Cerebral cortex (tissue), 2 donors: Measurements from ENCODE around the genes NDUFS6 and ICE1.

DNA sequence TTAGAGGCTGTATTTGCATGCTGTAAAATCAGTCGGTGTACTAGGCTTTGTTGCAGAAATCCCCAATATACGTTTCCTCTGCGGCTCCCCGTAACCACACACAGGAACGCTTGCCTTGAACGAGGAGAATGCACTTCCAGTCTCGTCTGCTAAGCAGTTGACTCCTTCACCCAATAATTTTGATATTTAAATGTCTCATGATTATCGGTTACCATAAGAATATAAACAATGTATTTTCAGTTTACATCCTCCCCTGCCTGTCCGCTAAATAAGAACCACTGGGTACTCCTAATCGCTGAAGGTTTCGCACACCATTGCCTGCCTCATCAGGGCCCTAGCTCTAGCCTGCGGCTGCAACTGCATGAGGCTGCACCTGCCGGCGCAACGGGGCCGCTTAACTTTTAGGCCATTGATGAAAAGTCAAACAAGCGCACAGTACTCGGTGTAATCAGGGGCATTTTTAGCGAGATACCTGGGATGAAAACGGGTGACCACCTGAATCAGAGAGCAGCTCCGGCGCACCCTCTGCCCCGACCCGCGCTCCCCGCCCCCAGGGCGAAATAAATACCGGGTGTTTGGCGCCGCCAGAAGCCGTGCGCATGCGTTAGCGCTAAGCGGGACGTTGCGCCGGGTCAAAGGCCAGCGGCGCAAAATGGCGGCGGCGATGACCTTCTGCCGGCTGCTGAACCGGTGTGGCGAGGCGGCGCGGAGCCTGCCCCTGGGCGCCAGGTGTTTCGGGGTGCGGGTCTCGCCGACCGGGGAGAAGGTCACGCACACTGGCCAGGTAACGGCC, at the start of gene NDUFS6:
NDUFS6 (plus strand) TSS at position 642 of the 793 bp plus-strand sequence.
- PRO-cap, 2 experiments: peak in 1 of 2 experiments; most common plus-strand start position 650 of the sequence (in 1); most common minus-strand start position 537 of the sequence (in 1)

DNA sequence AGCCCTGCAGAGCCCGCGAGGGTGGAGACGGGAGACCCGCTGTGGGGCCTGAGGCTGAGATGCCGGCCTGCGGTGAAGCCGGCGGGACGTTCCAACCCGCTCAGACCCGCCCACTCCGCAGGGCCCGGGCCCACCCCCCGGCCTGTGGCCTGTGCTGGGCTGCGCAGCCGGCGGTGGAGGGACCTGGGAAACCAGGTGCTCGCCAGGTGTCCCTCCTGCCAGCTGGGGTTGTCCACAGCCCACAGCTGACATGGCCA, 48.9 kb upstream of the IRX4 start:
- PRO-cap, 2 experiments: peak in 1 of 2 experiments; most common plus-strand start position 152 of the sequence (in 1); most common minus-strand start position 88 of the sequence (in 1)

DNA sequence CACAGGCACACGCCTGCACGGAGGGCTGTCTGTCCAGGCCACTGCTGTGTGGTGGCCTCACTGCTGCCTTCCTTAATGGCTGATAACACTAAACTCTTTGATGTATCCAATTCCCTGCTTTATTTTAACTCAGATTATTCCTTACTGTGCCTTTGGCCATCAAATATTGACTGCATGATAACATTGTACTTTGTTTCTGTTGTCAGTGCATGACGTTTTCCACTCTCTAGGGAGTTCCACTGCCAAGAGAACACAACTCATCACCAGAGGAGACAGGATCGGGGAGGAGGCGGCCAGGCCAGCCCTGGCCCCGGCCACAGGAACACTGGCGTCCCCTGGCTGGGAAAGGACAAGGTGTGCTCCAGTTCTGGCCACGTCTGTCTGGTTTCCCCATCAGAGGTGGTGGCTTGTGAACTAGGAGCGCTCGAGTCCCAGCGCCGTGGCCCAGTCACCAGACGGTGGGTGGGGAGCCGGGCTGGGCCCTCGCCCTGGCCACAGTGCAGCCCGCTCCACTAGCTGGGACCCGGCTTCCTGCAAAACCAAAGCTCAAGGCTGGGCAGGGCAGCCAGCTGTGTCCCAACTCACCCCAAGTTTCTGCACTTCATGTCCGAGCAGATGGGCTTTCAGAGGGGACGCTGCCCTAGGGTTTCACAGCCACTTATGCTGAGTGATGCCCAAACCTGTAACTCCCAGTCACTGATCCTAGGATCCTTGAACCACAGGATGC, 211.9 kb upstream of the IRX4 start:
- PRO-cap, 2 experiments: no peak in any of the 2 experiments

DNA sequence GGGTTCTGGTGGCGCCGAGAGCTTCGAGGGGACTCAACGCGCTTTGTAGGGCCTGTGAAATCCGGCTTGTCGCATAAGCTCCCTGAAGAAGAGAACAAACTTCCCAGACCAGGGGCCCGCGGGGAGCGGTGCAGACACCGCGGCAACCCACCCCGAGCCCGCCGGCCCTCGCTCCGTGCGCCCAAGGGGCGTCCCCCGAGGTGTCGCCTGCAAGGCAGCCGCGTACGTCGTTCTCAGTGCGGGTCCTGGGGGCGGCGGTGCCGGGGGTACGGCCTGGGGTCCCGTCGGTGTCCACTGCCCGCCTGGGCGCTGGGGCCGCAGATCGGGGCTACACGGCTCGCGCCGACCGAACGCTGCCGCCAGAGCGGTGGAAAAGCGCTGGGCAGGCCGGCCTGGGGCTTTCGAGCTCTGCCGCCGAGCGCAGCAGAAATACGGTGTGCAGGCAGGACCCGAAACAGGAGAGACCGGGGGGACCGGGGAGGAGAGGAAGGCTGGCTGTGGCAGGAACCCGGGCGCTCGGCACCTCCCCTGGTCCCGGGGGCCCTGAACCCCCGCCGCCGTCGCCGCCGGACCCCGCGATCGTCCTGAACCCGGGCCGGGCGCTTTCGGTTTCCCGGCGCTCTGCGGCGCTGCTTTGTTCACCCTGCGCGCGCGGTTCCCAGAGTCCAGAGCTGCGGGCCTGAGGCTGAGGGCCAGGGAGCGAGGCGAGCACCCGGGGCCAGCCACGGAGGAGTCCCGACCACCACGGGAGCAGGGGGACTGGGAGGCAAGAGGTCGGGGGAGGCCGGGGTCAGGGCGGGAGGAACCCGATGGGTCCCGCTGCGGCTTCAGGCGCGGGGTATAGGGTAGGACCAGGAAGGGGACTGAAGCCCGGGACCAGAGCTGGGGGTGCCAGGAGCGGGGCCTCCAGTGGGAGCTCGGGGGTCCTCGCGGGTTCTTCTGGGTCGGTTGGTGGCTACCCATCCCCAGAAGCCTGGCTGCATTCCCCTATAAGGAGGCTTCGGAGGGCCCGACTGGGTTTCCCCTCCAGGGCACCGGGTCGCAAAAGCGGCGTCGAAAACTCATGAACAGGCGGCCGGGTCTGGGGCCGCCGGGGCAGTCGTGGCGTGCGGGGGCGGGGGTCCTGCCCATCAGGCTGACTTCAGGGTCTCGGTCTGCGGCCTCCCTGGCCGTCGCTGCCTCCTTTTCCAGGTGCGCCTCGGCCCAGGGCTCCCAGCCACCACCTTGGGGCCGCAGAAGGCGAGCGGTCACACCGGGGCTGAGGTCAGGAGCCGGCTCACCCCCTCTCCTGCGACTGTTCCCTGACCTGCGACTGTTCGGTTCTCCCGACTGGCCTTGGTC, 11.9 kb downstream of the IRX2 start:
- PRO-cap, 2 experiments: no peak in any of the 2 experiments

DNA sequence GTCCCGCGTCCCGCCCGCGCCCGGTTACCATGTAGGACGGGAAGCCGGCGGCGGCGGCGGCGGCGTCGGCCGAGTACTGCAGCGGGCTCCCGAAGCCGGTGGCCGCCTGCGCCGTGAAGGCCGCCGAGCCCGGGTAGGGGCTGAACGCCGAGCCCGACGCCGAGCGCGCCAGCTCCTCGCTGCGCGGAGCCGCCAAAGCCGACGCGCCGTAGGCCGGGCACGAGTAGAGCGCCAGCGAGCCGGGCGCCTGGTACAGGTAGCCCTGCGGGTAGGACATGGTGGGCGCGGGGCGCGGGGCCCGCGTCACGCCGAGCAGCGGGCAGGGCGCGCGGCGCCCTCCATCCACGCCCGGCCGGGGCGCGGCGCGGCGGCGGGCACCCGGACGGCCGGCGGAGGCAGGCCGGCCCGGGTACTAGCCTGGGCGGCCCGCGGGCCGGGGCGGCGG, 318 bp downstream of the IRX2 start:
- PRO-cap, 2 experiments: no peak in any of the 2 experiments

- PRO-cap, 2 experiments: no peak in any of the 2 experiments
Measured at GRCh38 chr5:5124510-5124784, 15.7 kb upstream of the ADAMTS16 start.

DNA sequence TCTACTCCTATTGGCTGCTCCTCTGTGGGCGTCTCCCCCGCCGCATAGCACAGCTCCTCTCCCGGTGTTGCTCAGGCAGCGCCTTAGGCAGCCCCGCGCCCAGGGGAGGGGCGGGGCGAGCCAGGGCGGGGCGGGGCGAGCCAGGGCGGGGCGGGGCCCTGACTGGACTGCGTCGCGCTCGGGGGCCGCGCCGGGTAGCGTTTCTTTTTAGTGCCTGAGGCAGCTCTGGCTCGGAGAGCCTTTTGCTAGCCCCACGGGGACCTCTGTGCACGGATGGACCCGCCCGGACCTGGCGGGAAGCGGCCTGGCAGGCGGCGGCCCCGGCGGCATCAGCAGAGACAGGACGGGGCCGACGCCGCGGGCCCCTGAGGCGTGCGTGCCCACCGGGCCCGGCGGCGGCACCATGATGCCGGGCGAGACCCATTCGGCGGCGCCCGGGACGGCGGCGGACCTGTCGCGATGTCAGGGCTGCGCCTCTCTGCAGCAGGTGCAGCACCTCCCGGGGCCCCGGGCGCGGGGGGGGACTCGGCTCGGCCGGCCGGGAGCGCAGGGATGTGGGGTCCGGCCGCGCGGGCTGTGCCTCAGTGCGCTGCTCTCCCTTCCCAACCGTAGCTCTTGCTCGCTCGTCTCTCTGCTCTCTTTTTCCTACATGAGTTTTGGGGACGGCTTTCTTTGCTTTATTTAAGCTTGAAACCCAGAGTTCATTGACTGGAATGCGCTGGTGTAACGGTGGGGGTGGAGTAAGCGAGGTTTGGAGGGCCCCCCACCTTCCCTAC, at the start of gene ICE1:
ICE1 (plus strand) TSS at position 165 of the 776 bp plus-strand sequence.
- PRO-cap, 2 experiments: peak in 1 of 2 experiments; most common plus-strand start position 165 of the sequence (in 1)

DNA sequence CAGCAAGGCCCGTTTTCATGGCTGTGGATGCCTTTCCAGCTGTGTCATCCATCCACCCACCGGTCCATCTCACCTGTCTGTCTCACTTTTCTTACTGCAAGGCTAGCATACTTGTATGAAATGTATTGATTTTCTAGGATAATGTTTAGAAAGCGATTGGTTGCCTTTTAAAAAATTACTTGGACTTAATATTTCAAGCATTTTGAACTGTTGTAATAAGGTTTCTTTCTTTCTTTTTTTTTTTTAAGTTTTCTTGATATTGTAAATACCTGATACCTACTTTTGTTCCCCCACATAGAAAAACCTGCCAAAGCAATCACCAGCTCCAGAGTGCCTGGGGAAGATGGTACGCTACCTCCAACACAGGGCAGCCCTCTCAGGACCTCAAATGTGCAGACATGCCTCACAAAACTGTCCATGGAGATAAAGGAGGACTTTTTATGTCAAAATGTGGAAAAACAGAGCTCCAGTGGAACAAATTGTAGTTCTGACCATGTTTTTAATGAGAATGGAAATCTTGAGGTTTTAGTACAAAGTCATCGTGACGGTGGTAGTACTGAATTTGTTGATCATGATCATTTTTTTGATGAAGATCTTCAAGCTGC, 34.7 kb downstream of the ICE1 start:
- PRO-cap, 2 experiments: no peak in any of the 2 experiments

GRCh38 chr5:5532810-5533161, 110.3 kb downstream of the ICE1 start:
- PRO-cap, 2 experiments: no peak in any of the 2 experiments

GRCh38 chr5:5794889-5795601, 372.6 kb downstream of the ICE1 start:
- PRO-cap, 2 experiments: no peak in any of the 2 experiments

DNA sequence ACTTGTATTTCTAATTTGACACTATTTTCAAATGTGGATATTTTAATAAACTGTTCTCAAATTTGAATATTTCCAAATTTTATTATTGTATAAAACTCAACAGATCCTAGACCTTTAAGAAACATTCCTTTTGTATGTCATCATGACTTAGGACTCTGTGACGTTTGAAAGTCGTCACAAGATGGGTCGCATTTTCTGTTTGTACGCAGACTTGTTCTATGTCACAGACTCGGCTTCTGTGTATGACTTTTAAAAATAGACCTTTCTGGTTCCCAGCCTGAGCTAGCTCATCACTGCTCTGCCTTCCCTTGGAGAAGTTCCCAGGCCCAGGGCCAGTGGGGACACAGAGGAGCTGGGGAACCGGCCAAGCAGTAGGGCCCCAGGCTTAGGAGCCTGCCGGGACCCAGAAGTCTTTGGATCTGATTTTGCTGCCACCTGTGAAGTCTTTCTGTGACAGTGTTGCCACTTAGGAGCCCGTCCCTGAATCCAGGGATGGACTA, 18.3 kb upstream of the UBE2QL1 start:
- PRO-cap, 2 experiments: no peak in any of the 2 experiments

DNA sequence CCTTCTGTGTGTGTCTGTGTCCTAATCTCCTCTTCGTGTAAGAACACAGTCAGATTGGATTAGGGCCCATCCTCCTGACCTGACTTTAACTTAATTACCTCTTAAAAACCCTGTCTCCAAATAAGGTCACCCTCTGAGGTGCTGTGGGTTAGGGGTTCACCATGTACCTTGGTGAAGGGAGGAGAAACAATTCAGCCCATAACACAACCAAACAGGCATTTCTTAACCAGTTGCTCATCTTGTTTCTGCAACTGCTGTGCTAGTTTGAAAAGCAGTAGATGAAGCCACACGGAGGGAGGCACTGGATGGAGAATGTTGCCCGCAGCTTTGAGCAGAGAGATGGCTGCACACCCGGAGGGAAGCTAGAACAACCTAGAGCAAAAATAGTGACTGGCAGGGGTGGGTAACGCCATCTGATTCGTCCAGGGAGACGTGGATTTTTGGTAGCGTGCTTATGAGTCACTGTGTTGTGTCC, 5.7 kb downstream of the UBE2QL1 start:
- PRO-cap, 2 experiments: no peak in any of the 2 experiments

GRCh38 chr5:6492179-6492808, 43.6 kb downstream of the UBE2QL1 start:
- PRO-cap, 2 experiments: no peak in any of the 2 experiments

DNA sequence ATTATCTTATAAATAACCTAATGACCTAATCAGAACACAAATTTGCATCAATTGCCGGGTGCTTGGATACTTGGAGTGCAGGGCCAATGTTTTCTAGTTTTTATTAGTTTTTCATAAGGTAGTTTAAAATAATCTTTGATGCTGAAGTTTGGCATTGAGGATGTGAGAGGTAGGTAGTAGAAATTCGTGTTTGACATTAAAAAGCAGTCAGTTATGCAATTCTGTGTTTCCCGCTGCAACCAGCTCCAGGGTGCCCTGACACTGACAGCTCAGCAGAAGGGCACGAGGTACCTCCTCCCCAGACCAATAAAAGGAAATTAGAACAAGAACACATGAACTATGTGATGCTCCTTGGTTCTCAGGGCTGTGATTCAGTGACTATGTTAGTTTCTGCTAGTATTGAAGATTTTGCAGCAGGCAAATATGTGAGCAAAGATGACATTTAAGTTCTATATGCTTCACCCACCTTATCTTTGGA, 40.3 kb downstream of the NSUN2 start:
- PRO-cap, 2 experiments: no peak in any of the 2 experiments

- PRO-cap, 2 experiments: no peak in any of the 2 experiments
Measured at GRCh38 chr5:6609382-6610184, 23.3 kb downstream of the NSUN2 start.

- PRO-cap, 2 experiments: peak in 1 of 2 experiments; most common plus-strand start chr5:6732805 (in 1)
Measured at GRCh38 chr5:6732449-6733432, 19.5 kb downstream of the TENT4A start.

DNA sequence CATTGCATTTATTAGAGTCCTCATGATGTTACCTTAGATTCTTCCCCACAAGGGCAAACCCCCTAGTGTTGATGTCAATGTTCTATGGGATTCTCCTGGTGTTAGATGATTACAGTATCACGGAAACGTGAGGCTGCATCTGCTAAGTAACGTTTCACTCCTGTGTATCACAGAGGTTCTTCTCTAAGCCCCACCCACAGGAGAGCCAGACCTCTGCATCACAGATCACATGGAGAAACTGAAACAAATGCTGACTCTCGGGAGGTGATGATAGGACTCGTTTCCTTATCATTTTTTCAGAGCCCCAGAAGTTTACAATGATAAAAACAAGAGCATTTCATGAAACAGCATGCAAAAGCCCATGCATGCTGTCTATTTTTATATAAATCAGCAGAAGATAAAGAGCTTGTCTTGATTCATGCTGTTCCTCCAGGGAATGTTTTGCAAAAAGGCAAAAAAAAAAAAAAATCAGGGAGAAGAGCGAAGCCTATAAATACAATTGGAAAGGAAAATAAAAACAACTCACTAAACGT, 114.6 kb downstream of the TENT4A start:
- PRO-cap, 2 experiments: no peak in any of the 2 experiments

DNA sequence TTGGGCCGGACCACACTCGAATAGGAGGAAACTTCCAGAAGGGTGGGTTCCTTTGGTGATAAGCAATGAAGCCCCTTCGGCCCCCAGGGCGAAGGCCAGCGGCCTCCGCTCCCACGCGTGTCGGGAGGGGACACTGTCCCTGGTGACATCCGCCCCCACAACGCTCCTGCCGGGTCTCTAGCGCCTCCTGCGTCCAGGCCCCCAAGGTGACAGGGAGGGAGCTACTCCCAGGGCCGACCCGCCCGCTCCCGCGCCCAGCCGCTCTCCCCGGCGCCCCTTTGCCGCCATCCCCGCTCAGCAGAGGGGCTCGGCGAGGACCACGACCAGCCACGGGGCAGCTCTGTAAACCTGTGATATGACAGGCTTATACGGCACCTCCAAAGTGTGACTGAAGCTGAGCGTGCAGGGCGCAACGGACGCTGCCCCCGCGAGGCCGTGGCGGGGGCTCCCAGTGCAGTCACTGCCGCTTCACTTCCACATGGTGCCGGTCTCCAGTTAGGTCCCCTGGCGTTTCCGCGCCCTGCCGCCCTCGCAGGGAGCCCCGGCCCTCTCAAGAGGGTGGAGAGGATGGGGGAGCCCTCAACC, 1.0 kb upstream of the ADCY2 start:
- PRO-cap, 2 experiments: peak in 1 of 2 experiments; most common plus-strand start position 477 of the sequence (in 1)

DNA sequence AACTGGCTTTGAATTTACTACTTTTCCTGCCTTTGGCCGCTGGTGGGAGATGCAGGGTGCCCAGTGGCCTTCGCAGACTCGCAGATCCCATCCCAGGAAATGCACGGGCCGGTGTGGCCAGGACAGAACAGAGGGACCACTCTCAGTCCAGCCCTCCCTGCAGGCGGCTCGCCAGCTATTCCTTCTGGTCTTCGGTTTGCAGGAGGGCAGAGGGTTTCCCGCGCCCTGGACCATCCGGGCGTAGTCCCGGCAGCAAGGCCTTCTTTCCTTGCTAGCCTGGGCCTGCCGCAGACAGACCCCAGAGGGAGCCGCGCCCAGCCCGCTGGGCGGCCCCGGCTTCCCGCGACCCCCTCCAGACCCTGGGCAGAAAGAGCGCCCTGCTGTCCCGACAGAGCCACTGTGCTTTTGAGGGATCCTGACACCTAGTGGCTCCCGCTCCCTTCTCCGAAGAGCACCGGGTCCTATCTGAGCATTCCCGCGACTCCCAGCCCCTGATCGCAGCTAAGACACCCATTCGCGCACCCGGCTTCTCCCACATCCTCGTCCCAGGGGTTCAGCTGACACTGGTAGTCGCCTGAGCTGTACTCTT, 1.2 kb downstream of the CFAP90 start:
- PRO-cap, 2 experiments: no peak in any of the 2 experiments

DNA sequence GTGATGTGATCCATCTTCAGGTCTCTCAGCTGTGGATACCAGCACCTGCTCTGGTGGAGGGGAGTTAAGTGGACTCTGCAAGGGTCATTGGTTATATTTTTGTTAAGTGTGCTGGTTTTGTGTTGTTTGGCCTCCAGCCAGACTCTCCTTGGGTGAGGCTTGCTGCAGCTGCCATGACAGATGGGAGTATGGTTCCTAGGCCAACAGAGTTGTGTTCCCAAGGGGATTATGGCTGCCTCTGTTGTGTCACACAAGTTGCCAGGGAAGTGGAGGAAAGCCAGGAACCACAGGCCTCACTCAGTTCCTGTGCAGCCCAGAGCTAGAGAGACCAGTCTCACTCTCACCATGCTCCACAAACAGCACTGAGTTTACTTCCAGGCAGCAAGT, 273.5 kb upstream of the TAS2R1 start:
- PRO-cap, 2 experiments: no peak in any of the 2 experiments